LHCN-M2 (cell line): ENCODE data around the gene GRIN3B.

GRCh38 chr19:896160-896847 is 3.3 kb upstream of the MED16 start:
- RAMPAGE, long total RNA: no peak

DNA sequence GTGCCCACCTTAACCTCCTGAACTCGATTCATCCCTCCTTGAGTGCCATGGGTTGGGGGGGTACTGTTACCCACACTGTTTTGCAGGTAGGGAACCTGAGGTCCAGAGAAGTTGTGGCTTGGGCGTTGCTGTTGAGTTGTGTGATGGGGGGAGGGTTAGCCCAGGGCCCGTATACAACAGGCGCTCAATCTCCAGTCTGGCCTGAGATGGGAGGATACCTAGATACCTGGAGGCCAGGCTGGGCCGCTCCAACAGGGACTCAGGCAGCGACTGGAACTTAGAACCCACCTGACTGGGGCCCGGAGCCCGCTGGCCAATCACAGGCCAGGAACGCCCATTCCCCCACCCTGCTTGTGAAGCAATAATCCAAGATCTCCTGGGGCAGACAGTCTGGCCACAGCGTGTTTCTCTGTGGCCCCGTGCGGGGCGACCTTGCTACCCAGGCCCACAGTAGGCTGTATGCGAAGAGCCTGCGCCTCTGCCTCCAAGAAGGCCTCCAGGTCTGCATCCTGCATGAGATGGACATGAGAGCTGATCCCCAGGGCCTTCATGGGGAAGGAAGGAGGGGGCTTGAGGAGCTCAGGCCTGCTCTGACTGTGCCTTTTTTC is 2.9 kb downstream of the ARID3A start:
- RAMPAGE, long total RNA: no peak

DNA sequence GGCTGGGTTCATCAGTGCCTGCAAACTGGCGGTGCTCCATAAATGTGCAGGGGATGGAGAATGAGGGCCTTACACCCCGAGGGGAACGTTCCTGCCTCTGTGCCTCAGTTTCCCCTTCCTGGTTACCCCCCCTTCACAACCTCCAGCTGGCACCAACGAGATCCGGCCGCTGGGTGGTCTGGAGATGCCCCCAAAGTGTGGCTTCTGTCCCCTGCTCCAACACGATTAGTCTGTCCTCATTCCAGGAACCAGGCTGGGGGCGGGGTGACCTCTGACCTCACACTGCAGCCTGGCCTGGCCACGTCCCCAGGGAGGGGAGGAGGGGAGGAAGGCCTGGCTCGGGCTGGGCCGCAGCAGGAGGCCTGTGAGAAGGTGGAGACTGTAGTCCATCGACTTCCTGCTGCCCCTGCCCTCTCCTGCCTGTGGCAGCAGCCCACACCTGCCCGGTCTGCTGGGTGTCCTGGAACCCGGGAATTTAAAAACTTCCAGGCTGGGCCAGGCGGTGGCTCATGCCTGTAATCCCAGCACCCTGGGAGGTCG is 3.7 kb upstream of the WDR18 start:
- RAMPAGE, long total RNA: no peak

GRCh38 chr19:1000207-1000420 is at the start of gene GRIN3B:
Gene GRIN3B (plus strand): TSS chr19:1000419.
- RAMPAGE, long total RNA: no peak

GRCh38 chr19:1008948-1009442 is 8.8 kb downstream of the GRIN3B start:
- RAMPAGE, long total RNA: no peak

- RAMPAGE, long total RNA: no peak
Observed at GRCh38 chr19:1021451-1021975, 590 bp upstream of the TMEM259 start.

GRCh38 chr19:1027007-1028062 is 927 bp downstream of the CNN2 start:
- RAMPAGE, long total RNA: no peak

- RAMPAGE, long total RNA: no peak
Observed at GRCh38 chr19:1028063-1029034, 1.9 kb downstream of the CNN2 start.

- RAMPAGE, long total RNA: no peak
Observed at GRCh38 chr19:1065340-1066584, 1.2 kb upstream of the ARHGAP45 start.

DNA sequence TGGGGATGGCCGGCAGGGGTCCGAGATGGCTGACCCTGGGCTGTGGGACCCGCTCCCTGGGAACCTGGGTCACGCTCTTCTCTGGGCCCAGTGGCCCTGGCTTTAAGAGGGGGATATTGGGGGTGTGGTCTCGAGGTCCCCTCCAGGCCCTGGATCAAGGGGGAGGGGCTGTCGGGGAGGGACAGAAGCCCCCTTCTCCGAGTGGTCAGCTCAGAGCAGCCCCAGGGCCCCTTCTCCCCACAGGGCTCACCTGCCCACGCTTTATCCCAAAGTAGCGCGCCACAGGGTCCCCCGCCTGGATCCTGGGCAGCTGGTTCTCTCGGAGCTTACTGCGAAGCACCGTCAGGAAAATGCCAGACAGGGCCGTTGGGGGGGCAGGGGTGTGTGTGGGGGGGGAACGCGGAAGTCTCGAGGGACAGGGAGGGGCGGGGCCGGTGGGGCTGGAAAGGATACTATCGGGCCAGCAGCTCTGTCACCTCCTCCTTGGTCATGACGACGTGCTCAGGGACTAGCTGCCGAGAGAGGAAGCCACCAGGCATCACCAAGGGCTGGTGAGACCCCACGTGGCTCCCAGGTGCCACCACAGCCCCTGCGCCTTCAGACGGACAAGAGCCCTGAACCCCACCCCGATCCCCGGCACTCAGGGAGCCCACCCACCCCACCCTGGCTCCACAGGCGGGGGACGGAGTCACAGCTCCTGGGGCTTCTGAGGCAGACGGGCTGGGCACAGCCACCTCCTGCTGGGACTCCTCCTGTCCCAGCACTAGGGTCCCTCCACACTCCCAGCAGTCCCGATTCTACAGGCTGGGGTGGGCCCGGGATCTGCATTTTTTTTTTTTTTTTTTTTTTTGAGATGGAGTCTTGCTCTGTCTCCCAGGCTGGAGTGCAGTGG is 5.3 kb downstream of the POLR2E start:
- RAMPAGE, long total RNA: no peak

GRCh38 chr19:1093628-1094328 is 1.4 kb downstream of the POLR2E start:
- RAMPAGE, long total RNA: no peak

DNA sequence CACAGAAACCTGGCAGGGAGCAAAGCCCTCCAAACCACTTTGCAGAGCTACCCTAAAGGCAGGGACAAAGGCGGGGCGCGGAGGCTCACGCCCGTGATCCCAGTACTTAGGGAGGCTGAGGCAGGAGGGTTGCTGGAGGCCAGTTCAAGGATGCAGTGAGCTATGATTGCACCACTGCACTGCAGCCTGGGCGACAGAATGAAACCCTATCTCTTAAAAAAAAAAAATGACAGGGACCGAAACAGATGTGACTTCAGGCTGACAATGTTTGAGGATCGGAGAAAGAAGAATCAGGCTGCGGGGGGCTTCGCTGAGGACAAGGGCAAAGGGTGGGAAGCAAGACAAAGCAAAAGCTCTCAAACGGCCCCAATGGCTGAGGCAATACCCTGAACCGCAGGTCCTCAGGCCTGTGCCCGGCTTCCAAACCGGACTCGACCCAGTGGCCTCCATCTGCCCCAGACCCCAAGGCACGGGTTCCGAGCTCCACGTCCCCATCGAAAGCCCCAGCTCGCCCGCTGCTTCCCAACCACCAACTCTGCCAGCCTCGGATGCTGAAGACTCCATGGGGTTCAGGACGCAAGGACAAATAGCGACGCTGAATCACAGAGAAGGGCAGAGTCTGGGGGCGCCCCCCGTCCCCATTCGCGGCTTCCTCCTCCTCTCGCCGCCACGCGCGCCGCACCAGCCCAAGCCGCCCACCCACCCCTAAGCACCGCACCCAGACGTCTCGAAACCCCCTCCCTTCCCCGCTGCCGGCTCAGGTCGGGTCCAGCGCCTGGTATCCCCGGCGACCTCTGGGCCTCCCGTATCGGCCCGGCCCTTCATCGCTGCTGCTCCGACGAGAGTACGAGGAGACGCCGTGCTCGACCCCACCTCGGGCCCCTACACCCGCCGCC is 598 bp downstream of the POLR2E start:
- RAMPAGE, long total RNA: no peak

DNA sequence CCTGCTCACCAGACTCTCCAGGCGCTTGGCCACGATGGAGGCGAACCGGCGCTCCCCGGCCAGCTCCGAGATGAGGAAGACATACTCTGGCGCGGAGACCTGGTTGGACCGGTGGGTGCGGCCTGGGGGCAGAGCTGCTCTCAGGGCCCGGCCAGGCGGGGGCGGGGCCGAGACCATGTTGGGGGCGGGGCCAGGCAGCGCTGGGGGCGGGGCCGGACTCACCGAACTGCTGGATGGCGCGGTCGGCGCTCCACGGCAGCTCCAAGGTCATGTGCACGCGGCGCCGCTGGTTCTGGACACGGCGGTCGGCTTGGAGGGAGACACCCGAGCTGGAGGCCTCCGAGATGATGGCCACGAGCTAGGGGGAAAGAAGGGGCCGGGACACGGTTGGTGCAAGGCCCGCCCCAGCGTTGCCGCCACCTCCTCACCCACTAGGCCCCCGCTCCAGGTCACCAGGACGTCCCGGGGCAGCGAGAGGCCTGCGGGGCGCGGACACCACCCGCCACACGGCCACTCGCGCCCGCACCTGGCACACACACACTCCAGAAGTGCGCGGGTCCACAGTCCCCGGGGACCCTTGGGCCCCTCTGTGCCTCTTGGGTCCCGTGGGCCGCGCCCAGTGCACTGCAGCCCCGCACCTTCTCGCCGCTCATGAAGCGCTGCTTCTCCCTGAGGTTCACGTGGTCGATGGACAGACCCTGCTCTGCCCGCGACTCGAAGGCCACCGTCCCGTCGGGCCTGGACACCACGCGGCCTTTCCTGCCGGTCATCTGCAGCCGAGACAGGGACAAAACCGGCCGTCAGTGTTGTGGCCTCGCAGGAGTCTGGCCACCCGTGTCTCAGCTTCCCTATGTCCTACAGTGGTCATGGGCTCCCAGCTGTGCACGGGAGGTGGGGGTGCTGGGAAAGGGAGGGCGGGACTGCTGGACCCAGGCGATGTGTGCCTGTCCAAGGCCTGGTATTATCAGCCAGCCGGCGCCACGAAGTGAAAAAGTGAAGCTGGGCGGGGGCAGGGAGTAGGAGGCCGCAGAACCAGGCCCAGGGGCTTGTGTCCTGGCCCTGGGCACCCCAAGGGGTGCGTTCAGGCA is 8.7 kb downstream of the GPX4 start:
- RAMPAGE, long total RNA: no peak

DNA sequence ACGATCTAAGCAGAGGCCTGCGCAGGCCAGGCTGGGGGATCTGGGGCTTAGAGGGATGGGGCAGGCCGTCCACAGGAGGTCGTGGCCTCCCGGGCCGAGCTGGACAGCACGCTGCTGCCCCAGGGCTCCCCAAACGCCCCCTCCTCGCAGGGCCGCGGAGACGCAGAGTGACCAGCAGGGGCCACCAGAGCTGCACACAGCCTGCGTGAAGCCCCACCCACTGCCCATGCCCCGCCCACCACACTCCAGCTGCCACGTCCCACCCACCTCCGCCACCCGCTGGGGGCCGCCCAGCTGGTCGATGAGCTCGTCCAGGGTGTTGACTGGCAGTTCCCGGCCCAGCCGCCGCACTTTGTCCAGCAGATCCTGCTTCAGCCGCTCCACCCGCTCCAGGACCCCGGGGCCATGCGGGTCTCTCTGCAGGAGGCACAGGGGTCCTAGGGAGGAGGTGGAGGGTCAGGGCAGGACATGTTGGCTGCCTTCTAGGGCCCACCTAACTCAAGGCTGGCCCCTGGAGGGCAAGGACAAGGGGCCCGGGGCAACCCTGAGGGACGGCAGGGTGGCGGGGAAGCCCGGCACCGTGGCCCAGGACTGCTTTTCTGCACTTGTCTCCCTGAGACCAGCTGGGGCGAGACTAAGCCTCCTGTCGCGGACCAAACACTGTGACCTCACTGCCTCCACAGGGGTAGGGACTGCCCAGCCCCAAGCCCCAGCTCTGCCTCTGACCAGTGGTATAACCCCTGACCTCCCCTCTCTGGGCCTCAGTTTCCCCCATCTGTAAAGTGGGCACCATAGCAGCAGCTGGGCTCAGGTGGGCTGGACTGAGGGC is 9.7 kb downstream of the GPX4 start:
- RAMPAGE, long total RNA: no peak

DNA sequence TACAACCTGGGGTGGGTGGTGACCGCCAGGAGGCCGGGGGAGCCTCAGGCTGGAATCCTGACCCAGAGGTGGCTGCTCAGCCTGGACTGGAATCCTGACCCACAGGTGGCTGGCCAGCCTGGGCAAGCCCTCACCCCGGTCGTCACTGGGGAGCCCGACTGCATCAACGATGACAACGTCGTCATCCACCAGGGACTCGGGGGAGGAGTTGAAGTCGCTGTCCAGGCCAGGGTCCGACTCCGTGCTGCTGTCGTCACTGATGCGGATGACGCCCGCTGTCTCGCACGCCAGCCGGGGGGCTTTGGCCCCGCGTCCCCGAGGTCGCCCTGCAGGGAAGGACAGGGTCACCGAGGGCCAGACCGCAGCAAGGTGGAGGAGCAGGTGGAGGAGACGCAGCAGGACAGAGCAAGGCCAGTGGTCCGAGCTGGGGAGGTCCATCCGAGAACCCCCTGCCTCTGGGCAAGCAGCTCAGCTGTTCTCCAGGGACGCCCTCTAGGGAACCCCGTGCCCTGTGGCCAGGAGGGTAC is 10.4 kb downstream of the GPX4 start:
- RAMPAGE, long total RNA: no peak

DNA sequence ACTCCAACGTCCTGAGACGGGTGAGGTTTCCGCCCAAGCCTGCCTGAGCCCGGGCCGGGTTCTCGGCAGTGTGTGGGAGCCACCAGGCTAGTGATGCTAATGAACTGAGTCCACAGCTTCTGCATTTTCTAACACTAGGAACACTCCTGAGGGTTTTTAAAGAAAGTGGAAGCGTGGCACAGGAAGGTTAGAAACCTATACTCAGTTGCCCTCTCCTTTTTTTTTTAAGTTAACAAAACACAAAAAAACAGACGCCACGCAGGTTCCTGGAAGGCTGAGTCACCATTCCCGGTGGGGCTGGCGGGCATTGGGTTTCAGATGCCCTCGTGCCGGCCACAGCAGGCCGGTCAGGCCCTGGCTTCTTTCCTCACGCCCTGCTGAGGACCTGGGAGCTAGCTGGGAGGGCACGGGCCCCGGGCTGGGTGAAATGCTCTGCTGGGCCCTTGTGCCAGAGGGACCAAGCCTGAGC is 22.3 kb downstream of the GPX4 start:
- RAMPAGE, long total RNA: no peak

DNA sequence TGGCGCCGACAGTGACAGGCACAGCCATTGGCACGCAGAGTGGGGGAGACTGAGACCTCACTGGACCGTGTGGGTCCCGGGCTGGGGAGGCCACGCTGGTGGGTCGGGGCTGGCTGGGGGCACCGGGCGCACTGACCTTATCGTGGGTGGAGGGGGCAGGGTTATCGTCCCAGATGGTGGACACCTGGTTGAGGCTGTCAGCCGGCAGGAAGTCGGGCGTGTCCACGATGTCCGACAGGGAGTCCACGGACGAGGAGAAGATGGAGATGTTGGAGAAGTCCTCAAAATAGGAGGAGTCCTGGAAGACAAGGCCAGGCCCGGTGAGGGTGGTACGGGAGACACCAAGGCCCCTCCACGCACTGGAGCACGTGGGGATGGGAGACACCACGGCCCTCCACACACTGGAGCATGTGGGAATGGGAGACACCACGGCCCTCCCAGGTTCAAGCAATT is 23.7 kb downstream of the GPX4 start:
- RAMPAGE, long total RNA: no peak

DNA sequence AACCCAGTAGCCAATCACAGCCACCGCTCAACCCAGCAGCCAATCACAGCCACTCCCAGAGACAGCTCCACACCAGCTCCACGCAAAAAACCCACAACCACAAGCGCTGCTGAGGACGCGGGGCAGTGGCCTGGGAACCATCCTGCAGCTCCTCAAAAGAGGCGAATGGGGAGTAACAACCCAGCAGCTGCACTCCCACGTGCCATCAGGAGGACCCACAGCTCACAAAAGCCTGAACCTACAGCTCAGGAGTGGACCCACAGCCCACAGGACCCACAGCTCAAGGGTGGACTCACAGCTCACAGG is 29.9 kb downstream of the GPX4 start:
- RAMPAGE, long total RNA: no peak

DNA sequence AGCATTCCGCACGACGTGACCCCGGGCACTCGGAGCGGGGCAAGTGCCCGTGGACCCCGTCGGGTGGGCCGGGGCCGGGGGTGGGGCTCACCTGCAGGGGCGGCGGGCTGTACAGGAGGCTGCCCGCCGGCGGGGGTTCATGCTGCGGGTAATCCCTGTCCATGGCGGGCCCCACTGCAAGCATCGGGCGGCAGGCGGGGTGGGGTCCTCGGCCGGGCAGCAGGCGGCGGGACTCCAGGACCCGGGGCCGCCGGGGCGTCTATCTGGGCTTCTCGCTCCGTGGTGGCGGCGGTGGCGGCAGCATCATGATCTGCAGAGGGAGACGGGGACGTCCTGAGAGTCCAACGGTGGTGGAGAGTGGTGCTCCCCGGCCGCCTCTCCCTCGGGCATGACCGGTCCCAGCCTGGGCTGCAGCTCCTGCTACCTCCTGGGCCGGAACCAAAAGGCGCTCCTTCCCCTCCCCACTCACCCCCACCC is 19.9 kb downstream of the SBNO2 start:
- RAMPAGE, long total RNA: no peak

DNA sequence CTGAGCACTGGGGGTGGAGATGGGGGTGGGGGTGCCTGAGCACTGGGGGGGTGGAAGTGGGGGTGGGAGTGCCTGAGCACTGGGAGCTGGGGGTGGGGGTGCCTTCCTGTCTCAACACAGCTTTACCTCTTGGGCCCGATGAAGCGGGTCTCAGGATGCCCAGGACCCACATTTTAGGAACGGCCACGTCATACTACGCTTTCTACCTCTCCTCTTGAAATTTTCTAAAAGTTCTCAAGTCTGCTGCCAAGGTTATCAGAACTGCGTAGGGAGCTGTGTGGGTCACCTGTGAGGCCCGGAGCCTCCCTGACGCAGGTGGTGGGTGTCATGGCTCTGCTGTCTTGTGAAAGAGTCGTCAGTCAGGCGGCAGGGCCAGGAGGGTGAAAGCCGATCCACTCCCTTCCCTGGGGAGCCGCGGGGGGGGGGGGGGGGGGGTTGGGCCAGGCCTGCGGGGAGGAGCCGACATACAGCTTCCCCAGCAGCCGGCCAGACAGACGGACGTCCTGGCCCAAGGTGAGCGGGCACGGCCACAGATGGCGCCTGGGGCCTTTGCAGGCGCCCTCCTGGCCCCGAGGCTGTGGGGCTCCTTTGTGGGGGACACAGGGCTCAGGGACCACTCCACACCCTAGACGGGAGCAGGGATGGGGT is 12.5 kb downstream of the SBNO2 start:
- RAMPAGE, long total RNA: no peak